PFSK-1 (cell line): ENCODE data around the gene MAB21L2.

DNA sequence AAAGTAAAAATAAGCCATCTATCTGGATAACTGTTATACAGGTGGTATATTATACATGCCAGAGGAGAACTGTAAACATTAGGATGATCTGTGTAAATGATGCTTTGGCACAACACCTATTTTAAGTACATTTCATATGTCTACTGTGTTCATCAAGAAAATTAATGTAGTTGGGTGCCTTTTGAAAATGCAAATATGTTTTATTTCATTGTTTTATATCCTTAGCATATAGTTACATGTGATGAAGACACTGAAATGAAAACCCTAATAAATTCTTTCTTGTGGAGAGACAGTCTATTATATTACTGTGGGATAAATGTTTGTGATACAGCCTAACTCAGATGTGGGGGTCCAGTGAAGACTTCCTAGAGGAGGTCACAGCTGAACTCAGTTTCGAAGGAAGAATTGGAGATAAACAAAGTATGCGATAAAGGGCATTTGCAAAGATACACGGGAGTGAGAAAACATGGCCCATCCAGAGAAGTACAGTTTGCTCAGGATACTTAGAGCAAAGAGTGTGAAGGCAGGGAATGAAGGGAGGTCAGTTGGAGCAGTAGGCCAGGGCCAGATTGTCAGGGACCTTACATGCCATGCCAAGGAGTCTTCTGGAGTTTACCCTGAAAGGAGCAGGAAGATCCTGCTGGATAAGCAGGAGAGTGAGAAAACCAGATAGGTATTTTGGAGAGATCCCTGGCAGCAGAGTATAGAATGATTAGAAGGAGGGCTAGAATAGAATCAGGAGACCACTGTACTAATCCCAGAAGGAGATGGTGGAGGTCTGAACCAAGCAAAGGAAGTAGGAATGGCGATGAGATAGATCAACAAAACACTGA lies 27.4 kb downstream of the MMAA start:
- RRBS: no CpG with 5 or more reads among the region's 4 CpGs

DNA sequence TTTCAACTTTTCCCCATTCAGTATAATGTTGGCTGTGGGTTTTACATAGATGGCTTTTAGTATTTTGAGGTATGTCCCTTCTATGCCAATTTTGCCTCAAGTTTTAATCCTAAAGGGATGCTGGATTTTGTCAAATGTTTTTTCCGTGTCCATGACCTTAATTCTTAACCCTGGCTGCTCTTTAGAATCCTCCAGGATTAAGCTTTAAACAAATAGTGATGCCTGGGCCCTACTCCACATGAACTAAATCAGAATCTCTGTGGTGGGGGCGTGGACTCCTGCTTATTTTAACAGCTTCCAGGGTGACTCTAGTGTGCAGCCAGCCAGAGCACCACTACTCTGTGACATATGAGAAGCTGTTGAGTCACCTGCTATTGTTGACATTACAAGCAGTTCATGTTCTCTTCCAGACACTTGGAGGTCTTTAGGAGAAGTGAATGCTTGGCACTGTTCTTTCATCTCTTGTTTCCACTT lies 559 bp upstream of the C4orf51 start:
- RRBS: no CpG with 5 or more reads among the region's 2 CpGs

GRCh38 chr4:145732451-145732749 lies 52.5 kb downstream of the C4orf51 start:
- RRBS: no CpG with 5 or more reads among the region's 9 CpGs

DNA sequence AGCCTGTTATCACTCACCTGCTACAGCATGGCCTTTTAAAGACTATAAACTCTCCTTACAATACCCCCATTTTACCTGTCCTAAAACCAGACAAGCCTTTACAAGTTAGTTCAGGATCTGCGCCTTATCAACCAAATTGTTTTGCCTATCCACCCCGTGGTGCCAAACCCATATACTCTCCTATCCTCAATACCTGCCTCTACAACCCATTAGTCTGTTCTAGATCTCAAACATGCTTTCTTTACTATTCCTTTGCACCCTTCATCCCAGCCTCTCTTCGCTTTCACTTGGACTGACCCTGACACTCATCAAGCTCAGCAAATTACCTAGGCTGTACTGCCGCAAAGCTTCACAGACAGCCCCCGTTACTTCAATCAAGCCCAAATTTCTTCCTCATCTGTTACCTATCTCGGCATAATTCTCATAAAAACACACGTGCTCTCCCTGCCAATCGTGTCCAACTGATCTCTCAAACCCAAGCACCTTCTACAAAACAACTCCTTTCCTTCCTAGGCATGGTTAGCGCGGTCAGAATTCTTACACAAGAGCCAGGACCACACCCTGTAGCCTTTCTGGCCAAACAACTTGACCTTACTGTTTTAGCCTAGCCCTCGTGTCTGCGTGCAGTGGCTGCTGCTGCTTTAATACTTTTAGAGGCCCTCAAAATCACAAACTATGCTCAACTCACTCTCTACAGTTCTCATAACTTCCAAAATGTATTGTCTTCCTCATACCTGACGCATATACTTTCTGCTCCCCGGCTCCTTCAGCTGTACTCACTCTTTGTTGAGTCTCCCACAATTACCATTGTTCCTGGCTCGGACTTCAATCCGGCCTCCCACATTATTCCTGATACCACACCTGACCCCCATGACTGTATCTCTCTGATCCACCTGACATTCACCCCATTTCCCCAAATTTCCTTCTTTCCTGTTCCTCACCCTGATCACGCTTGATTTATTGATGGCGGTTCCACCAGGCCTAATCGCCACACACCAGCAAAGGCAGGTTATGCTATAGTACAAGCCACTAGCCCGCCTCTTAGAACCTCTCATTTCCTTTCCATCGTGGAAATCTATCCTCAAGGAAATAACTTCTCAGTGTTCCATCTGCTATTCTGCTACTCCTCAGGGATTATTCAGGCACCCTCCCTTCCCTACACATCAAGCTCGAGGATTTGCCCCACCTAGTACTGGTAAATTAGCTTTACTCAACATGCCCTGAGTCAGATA lies 102.4 kb downstream of the ZNF827 start:
- RRBS: no CpG with 5 or more reads among the region's 22 CpGs

DNA sequence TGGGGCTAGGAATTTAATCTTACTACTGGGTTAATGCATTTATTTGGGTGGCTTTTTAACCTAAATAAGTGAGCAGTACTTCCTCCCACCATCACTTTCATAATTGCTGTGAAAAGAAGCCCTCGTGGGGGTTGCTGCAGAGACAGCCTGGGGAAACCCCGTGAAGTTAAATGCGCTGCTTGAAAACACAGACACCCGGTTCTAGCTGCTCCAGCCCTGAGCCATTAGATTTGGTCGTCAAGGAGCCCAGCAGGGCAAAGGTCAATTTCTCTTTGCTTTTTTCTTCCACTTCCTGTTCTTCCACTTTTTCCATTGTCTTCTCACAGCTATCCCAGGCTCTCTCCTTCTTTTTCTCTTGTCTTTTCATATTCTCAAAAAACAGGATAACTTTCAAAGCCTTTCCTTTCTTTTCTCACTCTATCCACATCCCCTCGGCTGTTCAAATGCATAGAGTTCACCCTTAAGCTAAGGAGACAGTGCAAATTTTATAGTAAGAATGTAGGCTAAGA lies 91.4 kb upstream of the ZNF827 start:
- RRBS: no CpG with 5 or more reads among the region's 6 CpGs

- RRBS: 33% methylated on average over 3 of the region's 6 CpGs
Observed at GRCh38 chr4:146033000-146033735, 94.5 kb upstream of the ZNF827 start.

DNA sequence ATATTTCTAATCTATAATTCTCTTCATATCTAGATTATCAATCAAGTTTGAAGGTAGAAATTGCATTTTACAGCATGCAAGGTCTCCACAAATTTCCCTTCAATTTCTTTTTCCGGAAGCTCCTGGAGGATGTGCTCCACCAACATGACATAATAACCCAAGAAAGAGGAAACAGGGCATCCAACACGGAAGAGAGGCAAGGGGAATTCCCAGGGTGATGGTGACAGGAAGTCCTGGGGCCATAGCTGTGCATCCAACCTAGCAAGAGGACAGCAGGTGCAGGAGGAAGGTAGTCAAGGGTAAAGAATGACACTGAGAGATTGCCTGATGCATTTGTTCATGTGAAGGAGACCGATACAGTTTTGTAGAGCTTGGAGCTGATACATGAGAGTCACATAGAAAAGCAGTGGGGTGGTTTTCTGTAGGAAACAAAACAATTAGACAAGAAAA lies 115.7 kb upstream of the LSM6 start:
- RRBS: no CpG with 5 or more reads among the region's 3 CpGs

GRCh38 chr4:146349765-146350297 lies 135.5 kb downstream of the REELD1 start:
- RRBS: no CpG with 5 or more reads among the region's 18 CpGs

DNA sequence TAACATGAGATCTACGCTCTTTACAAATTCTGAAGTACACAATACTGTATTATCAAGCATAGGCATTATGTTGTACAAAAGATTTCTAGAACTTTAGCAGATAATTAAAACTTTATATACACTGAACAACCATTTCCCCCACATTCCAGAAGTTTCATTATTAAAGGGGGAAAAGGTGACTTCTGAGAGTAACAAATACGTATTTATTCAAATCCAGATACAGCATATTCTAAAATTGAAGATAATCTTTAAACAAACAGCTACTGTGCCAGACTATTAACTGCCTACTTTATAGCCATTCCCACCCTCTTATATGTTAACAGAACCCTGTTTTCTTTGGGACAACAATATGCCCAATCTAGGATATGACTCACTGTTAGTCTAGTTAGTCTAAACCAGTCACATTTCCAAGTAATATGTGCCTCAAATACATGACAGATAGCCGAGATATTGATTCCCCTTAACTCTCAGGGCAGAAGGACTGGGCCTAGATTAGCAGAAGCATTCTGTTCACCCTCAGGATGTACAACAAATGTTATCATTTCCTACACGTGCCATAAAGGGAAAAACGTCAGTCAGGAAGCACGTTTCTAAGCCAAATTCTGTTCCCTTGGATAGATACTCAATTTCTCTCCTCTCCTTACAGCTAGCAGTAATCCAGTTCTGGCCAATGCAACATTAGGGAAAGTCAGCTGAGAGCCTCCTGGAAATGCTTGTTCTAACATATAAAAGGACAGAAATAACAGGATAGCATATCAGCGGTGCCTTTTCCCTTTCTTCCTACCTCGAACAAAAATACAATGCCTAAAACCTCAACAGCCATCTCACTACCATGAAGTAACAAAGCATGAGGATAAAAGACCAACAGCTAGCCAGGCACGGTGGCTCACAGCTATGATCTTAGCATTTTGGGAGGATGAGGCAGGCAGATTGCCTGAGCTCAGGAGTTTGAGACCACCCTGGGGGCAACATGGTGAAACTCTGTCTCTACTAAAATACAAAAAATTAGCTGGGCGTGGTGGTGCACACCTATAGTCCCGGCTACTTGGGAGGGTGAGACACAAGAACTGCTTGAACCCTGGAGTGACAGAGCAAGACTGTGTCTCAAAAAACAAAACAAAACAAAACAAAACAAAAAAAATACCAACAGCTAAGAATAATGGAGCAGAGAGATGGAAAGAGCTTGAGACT lies 113.9 kb downstream of the SLC10A7 start:
- RRBS: no CpG with 5 or more reads among the region's 11 CpGs

- RRBS: no CpG with 5 or more reads among the region's 3 CpGs
Observed at GRCh38 chr4:147635851-147636472, 18.8 kb downstream of the TMEM184C start.

DNA sequence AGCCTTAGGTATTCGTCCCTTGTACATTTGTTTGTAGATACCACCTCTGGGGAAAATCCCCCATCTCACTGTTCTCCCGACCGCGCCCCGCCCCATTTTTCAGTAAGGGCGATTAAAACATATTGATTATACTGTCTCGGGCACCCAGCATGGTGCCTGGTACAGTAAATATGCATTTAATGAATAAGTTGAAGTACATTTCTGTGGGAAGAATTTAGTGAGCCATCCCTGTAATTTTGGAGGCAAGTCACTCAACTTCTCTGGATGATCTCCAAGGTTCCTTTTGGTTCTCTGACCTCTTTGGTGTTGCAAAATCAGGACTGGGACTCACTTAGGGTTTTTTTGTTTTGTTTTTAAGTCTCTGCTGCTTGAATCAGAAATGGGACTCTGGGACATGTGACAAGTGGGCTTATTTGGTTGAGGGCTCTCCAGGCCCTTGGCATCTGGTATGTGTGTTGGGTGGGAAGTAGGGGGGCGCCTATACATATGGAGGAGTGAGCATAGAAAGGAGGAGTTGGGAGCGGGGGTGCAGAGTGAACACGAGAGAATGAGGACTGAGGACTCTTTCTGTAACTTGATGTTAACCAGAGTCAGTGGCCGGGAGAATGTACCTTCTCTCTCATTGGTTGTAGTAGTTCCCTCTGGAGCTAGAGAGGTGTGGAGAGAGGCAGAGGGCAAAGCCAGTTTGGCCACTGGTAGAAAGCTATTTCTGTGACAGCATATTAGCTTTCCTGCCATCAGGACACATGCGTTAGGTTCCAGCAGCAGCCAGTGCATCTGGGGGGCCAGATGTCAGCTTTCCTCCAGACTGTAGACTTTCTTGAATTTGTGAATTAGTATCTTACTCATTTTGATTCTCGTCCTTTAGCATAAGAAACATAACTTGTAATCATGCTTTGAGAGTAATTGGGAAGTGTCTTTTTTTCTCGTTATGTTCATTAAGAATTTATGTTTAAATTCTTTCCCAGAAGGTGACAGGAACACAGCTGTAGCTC lies 1.9 kb downstream of the ARHGAP10 start:
- RRBS: no CpG with 5 or more reads among the region's 14 CpGs

DNA sequence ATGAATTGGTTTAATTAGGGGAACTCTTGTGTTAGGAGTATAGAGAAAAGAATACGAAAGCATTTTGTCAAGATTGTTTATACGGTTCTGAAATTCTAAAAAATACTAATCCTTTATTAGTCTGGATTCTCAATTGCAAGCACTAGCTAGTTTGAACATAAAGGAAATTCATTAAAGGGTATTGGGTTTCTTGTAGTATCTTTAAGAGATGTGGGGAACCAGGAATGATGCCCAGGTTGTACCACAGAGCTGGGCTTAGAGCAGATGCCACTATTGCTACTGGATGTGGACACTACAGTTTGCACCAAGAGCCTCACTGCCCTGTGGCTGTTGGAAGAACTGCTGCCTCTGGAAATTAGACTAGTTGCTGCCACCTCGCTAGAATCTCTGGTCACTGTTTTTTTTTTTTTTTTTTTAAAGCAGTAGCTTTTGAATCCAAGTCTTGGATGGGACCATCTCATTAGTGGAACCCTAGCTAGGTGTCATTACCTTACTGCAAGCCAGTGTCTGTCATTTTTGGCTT lies 105.4 kb downstream of the ARHGAP10 start:
- RRBS: no CpG with 5 or more reads among the region's 3 CpGs

DNA sequence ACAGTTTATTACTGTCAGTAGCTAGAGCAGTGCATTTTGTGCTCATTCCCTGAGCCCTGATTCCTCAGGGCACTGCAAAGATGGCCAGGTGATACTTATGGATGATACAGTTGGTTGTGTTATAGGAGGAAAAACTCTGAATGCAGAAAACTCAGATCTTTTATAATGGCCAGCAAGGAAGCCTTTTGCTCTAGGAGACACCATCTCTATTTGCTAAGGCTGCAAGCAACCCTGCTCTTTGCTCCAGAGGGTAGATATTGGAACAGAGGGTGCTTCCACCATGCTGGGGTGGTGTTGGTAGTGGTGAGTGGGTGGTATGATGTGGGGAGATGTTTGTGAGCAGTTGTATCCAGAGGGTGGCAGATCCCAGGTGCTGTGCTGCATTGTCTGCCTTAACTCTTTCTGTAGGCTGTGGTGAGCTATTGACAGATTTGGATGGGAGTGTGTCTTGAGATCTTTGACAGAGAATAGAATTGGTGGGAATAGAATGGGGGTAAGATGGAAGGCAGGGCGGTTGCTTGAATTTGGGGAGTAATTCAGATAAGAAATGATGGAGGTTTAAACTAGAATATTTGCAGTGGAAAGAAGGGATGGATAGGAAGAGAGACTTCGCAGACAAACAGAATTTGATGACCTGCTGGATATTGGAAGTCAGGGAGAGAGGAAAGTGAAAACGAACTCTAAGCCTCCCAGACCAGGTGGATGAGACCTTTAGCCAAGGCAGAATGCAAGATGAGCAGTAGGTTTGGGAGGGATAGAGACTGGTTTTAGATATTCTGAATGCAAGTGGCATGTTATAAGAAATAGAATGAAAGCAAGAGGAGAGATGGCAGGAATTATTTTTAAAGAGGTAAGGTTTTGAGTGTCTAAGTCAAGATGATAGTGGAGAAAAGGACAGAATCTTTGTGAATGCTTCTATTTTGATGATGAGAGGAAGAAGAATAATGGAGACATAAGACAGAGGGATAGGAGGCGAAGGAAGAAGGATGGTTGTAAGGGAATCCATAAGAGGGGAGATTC lies 194.2 kb downstream of the ARHGAP10 start:
- RRBS: no CpG with 5 or more reads among the region's 4 CpGs

- RRBS: no CpG with 5 or more reads among the region's 14 CpGs
Observed at GRCh38 chr4:148202993-148204049, 238.9 kb downstream of the NR3C2 start.

- RRBS: no CpG with 5 or more reads among the region's 2 CpGs
Observed at GRCh38 chr4:148397857-148398296, 44.3 kb downstream of the NR3C2 start.

- RRBS: no CpG with 5 or more reads among the region's 5 CpGs
Observed at GRCh38 chr4:148431287-148432085, 10.7 kb downstream of the NR3C2 start.

DNA sequence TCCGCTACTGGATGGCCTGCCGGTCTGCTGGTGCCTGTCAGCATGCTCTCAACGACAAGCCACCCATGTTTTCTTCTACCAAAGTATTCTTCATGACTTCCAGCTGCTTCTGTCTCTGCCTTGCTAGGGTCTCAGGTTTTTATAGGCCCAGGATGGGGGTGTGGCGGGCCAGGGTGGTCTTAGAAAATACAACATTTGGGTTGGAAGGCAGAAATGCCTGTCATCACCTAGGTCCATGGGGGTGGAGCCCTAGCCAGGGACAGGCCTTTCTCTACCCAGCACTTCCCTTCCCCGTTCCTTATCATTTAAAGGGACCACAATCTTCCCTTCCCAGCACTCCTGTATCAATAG lies 108.5 kb upstream of the IQCM start:
- RRBS: no CpG with 5 or more reads among the region's 5 CpGs

DNA sequence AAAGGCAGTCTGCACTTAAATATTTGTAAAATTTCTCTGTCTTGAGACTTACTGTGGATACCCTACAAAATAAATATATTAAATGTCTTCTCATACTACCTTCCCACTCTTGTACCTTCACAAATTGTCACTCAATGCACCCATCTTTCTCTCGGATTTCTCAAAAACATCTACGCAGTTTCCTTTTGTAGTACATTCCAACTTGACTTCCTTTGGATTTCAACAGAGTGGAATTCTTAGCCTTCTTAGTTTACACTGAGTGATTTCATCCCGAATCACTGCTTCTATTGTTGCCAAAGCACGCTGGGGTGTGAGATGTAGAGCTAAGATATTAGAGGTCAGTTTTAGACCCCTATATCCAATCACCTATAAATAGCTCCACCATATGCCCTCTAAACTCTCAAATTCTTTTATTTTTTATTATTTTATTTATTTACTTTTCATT lies 71.5 kb upstream of the MAB21L2 start:
- RRBS: no CpG with 5 or more reads among the region's 4 CpGs

DNA sequence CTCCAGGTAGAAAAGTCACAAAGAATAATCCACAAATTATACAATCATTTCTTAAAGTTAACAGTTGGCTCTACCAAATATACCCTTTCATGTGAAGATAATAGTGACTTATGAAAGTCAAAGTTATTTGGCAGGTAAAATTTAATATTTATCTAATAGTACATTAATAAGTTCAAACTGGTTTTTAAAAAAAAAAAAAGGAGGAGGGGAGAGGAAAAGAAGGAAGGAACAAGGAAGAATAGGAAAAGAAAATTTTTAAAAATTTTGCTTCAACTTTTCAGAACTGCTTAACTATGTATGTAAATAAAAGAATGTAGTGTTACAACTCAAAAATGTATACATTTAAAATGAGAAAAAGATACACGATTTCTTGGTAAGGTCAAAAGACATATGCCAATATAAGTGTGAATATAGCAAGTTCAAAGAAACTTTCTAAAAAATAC lies 6.0 kb upstream of the MAB21L2 start:
- RRBS: no CpG with 5 or more reads among the region's 1 CpG

- RRBS: no CpG with 5 or more reads among the region's 41 CpGs
Observed at GRCh38 chr4:150581320-150582720, at the start of gene MAB21L2. Gene MAB21L2, plus strand, starts transcription at chr4:150582151.